Measurements from ENCODE around the gene RBM8A.

GRCh38 chr1:145843948-145844666, 1.3 kb upstream of the NUDT17 start:
- RRBS: no CpG with 5 or more reads among the region's 1 CpG

- RRBS: no CpG with 5 or more reads among the region's 51 CpGs
Measured at GRCh38 chr1:145926855-145927838, at the start of gene RBM8A. Gene RBM8A (minus strand): TSS chr1:145927484.

GRCh38 chr1:145956827-145957272, 967 bp downstream of the LIX1L start:
- RRBS: no CpG with 5 or more reads among the region's 2 CpGs

DNA sequence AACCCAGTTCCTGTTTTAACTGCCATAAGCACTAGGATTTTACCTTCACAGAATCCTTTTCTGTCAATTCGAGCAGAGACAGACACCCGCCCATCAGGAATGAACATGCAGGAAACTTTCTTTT, 1.6 kb downstream of the TXNIP start:
- RRBS: no CpG with 5 or more reads among the region's 2 CpGs

DNA sequence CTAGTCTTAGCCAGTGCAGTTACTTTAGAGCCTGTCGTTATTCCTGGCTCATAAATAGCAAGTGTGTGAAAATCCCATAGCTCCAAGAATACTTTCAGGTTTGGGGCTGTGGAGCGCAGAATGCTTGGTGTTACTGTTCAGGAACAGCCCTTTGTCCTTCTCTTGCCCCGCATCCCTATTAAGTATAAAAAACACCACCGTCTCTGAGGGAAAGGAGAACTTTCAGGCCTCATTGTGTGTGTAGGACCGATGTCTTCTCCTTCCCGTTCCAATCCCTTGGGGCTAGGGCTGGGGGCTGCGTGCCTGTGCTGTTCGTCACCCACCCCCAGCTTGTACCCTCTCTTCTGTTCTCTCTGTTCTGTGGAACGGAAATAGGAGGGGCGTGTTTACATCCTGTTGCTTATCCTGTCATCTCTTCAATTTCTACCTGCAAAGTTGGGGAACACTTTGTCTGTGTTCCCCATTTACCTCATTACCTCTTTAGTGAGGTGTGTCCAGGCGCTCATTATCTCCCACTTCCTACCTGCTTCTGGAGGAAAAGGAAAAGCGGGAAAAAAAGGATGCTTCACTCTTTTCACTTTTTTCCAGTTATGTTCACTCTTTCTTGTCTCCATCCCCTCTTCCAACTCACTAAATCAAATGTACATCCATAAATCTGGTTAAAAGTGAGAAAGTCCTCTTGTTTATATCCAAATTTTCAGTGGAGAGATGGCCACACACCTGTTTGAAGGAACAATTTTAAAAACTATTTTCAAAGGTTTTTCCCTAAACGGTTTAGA, 812 bp upstream of the TXNIP start:
- RRBS: no CpG with 5 or more reads among the region's 13 CpGs

DNA sequence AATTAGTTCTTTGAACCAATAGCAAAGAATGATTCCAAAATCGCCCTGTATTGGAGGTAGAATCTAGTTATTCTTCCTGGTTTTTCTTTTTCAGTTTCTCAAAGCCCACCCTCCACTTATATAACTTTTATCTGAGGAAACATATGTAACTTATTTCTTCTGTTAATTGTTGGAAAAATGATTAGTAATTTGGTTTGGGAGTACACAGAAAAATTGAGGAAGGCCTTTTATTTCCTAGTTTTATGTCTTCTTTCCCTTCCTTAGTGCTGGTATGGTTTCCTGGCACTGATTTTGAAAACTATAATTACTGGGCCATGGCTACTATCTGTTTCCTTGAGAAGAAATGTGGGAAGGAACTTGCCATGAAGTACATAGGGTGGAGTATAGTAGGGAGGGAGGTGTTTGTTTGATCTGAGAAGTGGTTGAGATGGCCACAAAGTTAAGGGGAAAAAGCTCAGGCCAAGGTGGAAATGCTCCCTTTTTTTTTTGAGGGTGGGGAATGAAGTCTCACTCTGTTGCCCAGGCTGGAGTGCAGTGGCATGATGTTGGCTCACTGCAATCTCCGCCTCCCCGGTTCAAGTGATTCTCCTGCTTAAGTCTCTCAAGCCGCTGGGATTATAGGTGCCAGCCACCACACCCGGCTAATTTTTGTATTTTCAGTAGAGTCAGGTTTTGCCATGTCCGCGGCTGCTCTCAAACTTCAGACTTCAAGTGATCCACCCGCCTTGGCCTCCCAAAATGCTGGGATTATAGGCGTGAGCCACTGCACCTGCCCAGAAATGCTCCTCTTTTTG, 11.4 kb downstream of the HJV start:
- RRBS: no CpG with 5 or more reads among the region's 9 CpGs

DNA sequence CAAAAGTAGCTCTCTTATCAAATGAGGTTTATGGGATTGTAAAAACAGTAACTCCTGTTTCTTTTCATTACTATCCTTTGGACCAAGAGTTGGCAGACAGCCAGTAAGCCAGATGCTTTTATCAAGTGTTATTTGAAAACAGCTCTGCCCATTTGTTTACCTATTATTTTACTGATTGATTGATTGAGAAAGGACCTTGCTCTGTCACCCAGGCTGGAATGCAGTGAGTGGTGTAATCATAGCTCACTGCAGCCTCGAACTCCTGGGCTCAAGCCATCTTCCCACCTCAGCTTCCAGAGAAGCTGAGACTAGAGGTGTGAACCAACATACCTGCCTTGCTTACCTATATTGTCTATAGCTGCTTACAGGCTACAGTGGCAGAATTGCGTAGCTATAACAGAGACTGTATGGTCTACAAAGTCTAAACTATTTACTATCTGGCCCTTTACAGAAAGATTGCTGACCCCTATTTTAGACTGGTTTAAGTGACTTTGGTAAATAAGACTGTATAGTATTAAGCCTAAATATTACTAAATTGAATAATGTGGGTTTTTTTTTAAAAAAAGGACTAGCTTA, 3.5 kb downstream of the PRKAB2 start:
- RRBS: no CpG with 5 or more reads among the region's 2 CpGs

- RRBS: no CpG with 5 or more reads among the region's 1 CpG
Measured at GRCh38 chr1:147196673-147197354, 24.5 kb upstream of the PRKAB2 start.

DNA sequence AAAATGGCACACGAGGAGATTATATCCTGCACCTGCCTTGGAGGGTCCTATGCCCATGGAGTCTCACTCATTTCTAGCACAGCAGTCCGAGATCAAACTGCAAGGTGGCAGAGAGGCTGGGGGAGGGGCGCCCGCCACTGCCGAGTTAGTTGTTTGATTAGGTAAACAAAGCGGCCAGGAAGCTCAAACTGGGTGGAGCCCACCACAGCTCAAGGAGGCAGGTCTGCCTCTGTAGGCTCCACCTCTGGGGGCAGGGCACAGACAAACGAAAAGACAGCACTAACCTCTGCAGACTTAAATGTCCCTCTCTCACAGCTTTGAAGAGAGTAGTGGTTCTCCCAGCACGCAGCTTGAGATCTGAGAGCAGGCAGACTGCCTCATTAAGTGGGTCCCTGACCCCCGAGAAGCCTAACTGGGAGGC, 138.6 kb upstream of the BCL9 start:
- RRBS: no CpG with 5 or more reads among the region's 9 CpGs

- RRBS: no CpG with 5 or more reads among the region's 5 CpGs
Measured at GRCh38 chr1:147515312-147515963, 25.9 kb upstream of the BCL9 start.

DNA sequence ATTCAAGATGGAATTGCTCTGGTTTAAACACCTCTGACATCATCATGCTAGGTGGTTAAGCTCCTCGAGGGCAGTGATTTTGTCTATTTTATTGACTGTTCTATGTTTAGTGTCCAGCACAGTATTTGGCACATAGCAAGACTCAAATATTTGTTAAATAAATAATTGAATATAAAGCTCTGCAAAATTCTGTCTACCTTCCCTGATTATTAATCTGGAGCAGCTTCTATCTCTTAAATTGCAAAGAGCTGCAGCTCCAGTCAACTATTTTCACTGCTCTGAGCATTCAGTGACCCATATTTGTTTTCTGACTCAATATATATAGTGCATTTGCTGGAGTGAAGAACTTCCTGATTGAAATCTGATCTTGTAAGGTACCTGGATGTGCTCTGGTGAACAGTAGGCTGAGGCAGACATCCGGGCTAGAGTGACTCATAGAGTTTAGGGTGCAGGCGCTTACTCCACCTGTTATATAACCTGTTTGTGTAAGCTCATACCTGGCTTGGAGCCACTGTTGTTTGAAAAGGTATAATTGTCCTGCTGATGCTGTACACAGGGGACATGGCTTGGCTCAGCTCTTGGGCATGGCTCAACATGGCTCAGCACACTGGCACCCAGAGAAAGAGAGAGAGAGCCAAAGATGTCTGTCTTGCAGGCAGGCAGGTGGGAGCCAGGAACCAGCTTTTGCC, 43.5 kb downstream of the GJA5 start:
- RRBS: no CpG with 5 or more reads among the region's 3 CpGs

DNA sequence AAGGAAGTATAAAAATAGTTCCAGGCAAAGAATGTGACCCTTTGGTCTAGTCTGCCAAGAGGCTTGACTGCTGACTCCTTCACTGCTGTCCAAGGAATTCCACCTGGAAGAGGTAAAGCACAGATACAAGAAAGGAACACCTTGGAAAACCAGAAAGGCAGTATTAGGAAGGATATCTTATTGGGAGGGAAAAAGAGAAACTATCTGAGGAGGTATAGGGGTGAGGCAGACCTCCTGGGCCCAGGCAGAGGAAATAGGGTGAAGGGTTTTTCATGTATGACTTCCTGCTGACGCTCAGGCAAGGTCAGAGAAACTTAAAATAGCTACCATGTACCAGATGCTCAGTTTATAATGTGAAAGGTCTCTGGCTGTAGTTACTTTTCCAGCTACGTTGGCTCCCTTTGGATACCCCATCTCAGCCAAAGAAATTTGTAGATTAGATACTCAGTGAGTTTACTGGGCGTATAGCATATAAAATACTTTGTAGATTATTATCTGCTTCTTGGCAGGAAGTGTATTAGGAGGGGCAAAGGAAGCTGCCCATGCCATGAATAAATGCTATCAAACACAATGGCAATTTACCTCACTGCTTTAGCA, 2.1 kb upstream of the GJA5 start:
- RRBS: no CpG with 5 or more reads among the region's 3 CpGs

- RRBS: no CpG with 5 or more reads among the region's 3 CpGs
Measured at GRCh38 chr1:147851336-147851695, 51.3 kb upstream of the GJA8 start.

GRCh38 chr1:147932331-147932751, 4.1 kb downstream of the GPR89B start:
- RRBS: no CpG with 5 or more reads among the region's 4 CpGs

GRCh38 chr1:148151120-148151306, 1.1 kb downstream of the NBPF11 start:
- RRBS: no CpG with 5 or more reads among the region's 3 CpGs

- RRBS: no CpG with 5 or more reads among the region's 4 CpGs
Measured at GRCh38 chr1:148428151-148428670, 54.9 kb downstream of the PPIAL4G start.

GRCh38 chr1:148529096-148529783, 46.1 kb upstream of the PPIAL4G start:
- RRBS: no CpG with 5 or more reads among the region's 30 CpGs

- RRBS: no CpG with 5 or more reads among the region's 4 CpGs
Measured at GRCh38 chr1:149472228-149472986, 2.4 kb upstream of the NBPF19 start.

DNA sequence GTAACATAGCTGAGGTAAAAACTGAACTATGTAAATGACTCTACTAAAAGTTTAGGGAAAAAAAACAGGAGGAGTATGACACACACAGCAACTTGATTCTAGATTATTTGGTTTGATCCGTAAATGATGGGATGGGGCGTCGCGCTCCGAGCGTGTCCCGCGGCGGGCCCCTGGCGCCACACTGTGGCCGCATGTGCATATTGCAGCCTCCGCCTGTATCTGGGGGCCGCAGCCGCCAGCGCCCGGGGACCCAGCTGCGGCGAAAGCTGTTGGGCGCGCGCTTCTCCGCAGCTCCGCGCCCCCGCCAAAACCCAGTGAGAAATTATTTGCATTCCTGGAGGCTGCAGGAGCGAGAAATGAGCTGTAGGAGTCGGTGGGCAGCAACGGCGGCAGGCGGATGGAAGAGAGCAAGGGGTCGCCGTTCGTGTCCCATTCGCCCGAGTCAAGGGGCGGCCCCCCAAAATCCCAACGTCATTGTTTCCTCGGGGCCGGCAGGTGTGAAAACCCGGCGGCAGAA, 10.0 kb downstream of the FCGR1A start:
- RRBS: no CpG with 5 or more reads among the region's 41 CpGs